Measurements from ENCODE around the genes GFPT1, ANXA4 and GMCL1.

DNA sequence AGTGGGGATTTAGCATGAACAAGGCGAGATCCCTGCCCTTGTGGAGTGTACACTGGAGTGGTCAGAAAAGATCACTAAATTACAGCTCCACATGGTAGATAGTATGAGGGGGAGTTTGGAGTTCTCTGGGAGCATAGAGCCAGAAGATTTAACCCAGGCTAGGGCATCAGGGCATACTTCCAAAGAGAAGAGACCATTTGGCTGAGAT lies 182.1 kb downstream of the GFPT1 start:
- PRO-cap, 7 experiments, result no peak in any of the 7 experiments

DNA sequence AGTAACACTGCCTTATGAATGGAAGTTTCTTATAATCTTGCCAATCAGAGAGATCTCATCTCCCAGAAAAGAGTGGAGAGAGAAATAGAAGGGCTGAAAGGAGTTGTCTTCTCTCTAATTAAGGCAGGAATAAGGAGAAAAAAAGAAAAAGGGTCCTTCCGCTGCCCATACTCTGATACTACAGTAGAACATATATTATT lies 133.8 kb downstream of the GFPT1 start:
- PRO-cap, 7 experiments, result no peak in any of the 7 experiments

DNA sequence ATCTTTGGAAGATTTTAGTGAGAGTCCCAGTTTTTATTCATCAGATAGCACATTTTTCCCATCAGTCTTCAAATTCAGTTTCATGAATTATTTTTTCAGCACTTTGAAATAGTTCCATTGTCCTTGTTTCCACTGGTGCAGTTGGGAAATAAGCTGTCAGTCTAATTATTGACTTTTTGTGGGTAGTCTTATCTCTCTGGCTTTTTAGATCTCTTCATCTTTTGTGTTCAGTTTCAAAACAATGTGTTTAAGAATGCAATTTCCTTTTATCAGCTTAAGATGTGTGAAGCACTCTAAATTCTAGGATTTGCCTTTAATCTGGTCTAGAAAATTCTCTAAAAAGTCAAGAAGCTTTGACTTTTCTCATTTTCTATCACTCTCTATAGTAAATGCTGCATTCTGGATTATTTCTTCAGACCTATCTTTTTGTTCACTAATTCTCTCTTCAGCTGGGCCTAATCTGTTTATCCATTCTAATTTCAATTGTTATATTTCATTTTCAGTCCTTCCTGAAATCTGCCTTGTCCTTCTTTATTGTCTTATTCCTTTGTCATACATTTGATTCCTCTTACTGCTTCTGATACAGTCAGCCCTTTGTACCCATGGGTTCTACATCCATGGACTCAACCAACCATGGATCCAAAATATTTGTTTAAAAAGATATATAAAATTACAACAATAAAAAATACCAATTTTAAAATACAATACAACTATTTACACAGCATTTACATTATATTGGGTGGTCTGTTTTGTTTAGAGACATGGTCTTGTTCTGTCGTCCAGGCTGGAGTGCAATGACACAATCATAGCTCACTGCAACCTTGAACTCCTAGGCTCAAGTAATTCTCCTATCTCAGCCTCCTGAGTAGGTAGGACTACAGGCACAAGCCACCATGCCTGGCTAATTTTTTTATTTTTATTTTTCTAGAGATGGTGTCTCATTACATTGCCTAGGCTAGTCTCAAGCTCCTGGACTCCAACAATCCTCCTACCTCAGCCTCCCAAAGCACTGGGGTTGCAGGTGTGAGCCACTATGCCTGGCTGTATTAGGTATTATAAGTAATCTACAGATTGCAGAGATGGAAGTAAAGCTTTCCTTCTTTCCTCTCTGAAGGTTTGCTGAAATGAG lies 70.1 kb downstream of the GFPT1 start:
- PRO-cap, 7 experiments, result no peak in any of the 7 experiments

DNA sequence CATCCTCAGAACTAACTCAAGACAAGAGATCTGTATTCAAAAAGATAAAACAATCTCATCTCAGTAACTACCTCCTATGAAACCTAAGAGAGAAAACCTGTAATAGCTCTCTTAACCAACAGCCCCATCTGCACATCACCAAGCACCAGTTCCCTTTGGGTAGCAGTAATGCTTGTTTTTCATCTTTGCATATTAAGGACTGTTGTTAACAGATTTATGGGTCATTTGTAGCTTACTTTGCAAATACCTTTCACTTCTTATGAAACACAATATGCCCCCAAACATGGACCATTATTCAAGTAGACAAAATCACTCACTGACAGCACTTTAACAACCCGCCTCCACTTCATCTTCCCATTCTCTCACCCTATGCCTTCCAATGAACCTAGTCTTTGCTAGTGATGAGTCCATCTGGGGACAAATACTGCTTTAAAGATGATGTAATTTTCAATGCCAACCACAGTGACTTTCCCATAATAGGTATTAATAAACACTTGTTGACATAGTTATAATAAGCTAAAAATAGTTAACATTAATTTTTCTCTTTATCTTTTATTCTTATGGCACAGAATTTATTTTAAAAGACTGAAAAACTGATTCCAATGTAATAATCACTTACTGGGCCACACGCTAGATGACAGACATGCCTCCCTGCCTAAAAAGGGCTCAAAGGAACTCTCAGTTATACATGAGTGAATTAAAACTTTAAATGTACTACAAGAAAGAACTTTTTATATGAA lies 64.3 kb downstream of the GFPT1 start:
- PRO-cap, 7 experiments, result no peak in any of the 7 experiments

GRCh38 chr2:69338290-69338764 lies 48.7 kb downstream of the GFPT1 start:
- PRO-cap, 7 experiments, result no peak in any of the 7 experiments

DNA sequence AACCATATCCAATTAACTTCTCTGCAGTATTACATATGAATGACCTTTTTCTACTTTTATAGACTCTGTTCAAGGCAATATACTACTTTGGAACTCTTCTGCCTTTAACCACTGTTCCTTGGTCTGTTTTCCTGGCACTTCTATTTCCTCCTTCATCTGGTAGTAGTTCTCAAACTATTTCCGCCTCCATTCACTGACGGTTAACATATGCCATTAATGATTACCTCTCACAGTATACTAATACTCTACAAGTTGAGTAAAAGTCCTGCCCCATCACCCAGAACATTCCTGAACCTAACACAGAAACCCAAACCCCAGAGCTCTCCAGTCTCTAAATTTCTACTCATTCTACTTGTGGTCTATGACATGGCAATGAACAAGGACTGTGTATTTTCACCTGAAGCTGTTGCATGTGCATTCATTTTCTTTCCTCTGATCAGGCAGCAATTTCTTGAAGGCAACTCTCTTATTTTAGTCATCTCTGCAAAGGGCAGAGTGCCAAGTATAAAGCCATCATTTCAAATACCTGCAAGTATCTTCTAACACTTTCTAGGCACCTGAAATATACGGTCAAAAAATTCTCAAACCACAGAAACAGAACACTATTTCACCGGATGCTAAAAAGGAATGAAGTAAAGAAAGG lies 4.4 kb downstream of the GFPT1 start:
- PRO-cap, 7 experiments, result no peak in any of the 7 experiments

- PRO-cap, 7 experiments, result peak in 7 of 7 experiments; most common plus-strand start chr2:69387409 (in 6); most common minus-strand start chr2:69387230 (in 3)
Measured at GRCh38 chr2:69386664-69387705, at the start of gene GFPT1. GFPT1 (minus strand) TSS chr2:69387227.

- PRO-cap, 7 experiments, result peak in 2 of 7 experiments; most common plus-strand start chr2:69500261 (in 1); most common minus-strand start chr2:69500102 (in 2)
Measured at GRCh38 chr2:69499884-69500386, 62.7 kb upstream of the NFU1 start.

- PRO-cap, 7 experiments, result no peak in any of the 7 experiments
Measured at GRCh38 chr2:69620400-69621037, 23.0 kb downstream of the AAK1 start.

GRCh38 chr2:69695243-69695968 lies 46.5 kb upstream of the ANXA4 start:
- PRO-cap, 7 experiments, result no peak in any of the 7 experiments

GRCh38 chr2:69741119-69742216 lies at the start of gene ANXA4:
ANXA4 (plus strand) TSS chr2:69742134.
- PRO-cap, 7 experiments, result peak in 1 of 7 experiments; most common plus-strand start chr2:69742134 (in 1); most common minus-strand start chr2:69742009 (in 1)

- PRO-cap, 7 experiments, result no peak in any of the 7 experiments
Measured at GRCh38 chr2:69750943-69751701, 9.2 kb downstream of the ANXA4 start.

GRCh38 chr2:69762739-69763630 lies 21.1 kb downstream of the ANXA4 start:
- PRO-cap, 7 experiments, result no peak in any of the 7 experiments

- PRO-cap, 7 experiments, result no peak in any of the 7 experiments
Measured at GRCh38 chr2:69773240-69773619, 31.3 kb downstream of the ANXA4 start.

GRCh38 chr2:69828928-69829974 lies at the start of gene GMCL1:
GMCL1 (plus strand) TSS chr2:69829660.
- PRO-cap, 7 experiments, result peak in 7 of 7 experiments; most common plus-strand start chr2:69829665 (in 5); most common minus-strand start chr2:69829486 (in 6)

GRCh38 chr2:70044688-70045499 lies 42.4 kb upstream of the PCBP1 start:
- PRO-cap, 7 experiments, result peak in 1 of 7 experiments; most common minus-strand start chr2:70044877 (in 1)

- PRO-cap, 7 experiments, result no peak in any of the 7 experiments
Measured at GRCh38 chr2:70087504-70087542, within 50 bp of the PCBP1 start.

DNA sequence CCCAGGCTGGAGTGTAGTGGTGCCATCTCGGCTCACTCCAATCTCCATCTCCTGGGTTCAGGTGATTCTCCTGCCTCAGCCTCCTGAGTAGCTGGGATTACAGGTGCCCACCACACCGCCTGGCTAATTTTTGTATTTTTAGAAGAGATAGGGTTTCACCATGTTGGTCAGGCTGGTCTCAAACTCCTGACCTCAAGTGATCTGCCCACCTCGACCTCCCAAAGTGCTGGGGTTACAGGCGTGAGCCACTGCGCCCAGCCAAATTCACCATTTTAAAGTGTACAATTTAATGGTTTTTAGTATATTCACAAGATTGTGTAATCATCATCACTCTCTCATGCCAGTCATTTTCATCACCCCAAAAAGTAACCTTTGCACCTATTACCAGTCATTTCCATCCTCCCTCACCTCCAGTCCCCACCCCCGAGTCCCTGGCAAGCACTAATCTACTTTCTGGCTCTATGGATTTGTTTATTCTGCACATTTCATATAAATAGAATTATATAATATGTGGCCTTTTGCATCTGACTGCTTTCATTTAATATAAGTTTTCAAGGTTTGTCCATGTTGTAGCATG lies 10.7 kb downstream of the PCBP1 start:
- PRO-cap, 7 experiments, result no peak in any of the 7 experiments

GRCh38 chr2:70123776-70123976 lies 36.4 kb downstream of the PCBP1 start:
- PRO-cap, 7 experiments, result no peak in any of the 7 experiments

- PRO-cap, 7 experiments, result peak in 7 of 7 experiments; most common plus-strand start chr2:70301404 (in 7); most common minus-strand start chr2:70301099 (in 1)
Measured at GRCh38 chr2:70300797-70301737, 800 bp downstream of the FAM136A start.

Data from T-cell (primary cell).